GM23248 (cell line): ENCODE measurements around a stretch of chr3.

GRCh38 chr3:18963559-18964037 lies 184.7 kb upstream of the KCNH8 start:
- RAMPAGE, long total RNA: no peak

- RAMPAGE, long total RNA: no peak
These were observed 505 bp upstream of the RAB5A start for GRCh38 chr3:19946414-19946769.

DNA sequence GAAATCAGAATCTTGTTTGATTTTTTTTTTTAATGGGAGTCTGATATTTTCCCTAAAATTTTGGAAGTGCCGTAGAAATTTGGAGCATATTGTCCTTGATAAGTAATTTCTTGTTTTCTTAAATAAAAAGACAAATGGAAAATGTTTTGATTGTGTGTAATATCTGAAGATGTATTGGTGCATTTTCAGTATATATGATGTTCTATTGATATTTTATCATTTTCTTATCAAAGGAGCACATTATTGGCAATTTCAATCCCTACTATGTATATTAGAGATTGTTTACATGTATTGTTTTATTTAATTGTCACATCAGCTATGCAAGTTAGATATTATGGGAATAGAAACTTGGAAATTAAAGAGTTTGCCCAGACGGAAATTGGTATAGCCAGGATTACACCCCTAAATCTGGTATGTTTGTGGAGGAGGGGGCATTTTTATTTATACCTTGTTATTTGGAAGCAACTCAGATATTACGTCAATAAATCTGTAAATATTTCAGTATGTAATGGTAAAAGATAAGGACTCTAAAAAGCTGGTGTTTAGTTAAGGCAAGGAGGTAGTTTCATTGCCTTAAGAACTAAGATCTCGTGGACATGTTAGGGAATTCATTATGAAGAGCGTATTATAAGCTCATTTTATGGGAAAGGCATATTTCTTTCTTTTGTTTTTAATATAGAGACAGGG lies 2.0 kb downstream of the RAB5A start:
- RAMPAGE, long total RNA: no peak

DNA sequence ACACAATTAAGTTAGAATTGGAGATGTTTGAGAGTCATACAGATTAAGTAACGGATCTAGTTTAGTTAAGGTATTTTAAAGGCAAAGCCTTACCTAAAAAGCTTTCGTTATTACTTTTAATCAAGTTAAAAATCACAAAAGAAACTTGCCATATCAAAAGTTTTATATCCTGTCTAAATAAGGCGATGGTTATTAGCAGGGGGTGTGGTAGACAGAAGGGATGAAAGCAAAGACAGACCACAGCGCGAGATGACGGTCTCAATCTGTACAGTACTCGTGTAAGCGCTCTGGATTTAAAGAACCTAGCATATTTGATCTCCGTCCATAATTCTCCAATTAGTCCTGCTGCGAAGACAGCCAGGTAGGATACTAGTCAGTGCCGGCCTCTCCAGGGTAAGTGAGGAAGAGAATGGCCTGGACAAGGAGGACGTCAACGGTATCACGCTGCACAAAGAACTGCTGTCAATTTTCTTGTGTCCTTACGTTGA lies 743 bp downstream of the SGO1 start:
- RAMPAGE, long total RNA: no peak

DNA sequence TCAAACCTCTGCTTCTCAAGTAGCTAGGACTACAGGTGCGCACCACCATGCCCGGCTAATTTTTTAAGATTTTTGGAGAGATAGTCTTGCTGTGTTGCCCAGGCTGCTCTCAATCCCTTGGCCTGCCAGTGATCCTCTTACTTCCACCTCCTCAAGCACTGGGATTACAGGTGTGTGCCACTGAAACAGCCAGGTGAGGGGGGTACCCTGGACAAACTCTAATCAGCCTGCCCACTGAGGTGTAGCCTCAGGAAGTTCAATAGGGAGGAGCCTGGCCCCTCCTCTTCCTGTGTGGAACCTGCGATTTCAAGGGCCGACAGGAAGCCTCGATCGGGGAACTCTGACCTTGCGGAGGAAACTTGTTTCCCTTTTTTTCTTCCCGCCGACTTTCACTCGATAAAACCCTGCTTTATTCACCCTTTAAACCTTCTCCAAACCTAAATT lies 208.5 kb downstream of the ZNF385D start:
- RAMPAGE, long total RNA: no peak

DNA sequence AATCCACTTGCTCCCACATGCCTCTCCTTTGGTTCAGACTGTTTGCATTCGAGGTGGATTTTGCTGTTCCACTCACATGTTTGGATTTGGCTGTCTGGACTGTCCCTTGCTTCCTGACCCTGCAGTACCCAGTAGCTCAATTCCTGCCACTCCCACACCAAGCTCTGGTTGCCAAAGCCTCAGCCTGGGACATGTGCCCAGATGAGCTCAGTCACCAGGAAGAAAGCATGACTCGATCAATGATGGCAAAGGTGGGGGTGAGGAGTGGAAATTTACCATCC lies 45.3 kb downstream of the ZNF385D start:
- RAMPAGE, long total RNA: no peak

GRCh38 chr3:22381508-22382129 lies 630.6 kb upstream of the ZNF385D start:
- RAMPAGE, long total RNA: start-site peak on the plus strand at chr3:22381722-22381763, 923 and 1,951 reads in 2 replicates

DNA sequence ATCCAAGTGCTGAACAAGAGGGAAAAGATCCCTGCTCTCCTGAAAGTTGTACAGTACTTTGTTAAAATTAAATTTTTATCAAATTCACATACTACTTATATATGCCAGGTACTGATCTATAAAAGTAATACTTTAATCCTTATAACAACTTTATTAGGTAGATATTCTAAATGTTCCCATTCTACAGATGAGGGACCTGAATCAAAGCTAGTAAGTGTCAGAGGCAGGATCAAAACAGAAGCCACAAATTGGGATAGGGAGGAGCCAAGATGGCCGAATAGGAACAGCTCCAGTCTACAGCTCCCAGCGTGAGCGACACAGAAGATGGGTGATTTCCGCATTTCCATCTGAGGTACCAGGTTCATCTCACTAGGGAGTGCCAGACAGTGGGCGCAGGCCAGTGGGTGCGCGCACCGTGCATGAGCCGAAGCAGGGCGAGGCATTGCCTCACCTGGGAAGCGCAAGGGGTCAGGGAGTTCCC lies 402.0 kb upstream of the UBE2E2 start:
- RAMPAGE, long total RNA: no peak

DNA sequence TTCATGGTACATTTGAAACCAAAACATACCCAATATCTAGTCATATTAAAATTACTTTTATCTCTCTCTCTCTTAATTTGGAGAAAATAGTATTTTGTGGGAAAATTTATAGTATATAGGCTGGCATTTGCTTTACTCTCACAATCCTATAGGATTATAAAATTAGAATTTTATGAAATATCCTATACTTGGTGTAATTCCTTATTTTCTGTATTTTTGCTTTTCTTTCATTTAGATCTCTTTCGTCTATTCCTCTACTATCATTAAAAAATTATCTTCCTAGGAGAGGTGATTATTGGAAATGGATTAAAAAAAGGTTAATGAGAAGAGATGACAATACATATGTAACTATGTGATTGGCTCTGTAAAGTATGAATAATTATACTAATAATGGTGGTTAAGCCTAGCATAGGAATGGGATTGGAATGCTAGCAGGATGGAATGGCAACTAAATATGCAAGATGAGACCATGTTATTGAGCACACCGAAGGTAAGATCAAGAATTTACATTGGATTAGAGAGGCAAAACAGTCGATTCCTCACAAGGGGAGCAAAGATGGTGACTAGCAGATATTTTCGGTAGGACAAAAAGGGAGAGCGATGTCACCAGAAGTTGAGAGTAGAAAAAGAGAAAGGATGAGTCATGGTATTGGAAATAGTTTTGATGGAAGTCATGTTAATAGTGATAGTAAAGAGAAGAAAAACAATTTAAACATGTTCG lies 54.7 kb downstream of the UBE2E2 start:
- RAMPAGE, long total RNA: no peak

GRCh38 chr3:23945498-23945716 lies 321 bp downstream of the NR1D2 start:
- RAMPAGE, long total RNA: no peak

GRCh38 chr3:23981886-23982257 lies 36.8 kb downstream of the NR1D2 start:
- RAMPAGE, long total RNA: no peak

- RAMPAGE, long total RNA: no peak
These were observed 208.4 kb downstream of the THRB start for GRCh38 chr3:24286394-24286595.

GRCh38 chr3:24373085-24373812 lies 121.4 kb downstream of the THRB start:
- RAMPAGE, long total RNA: no peak

GRCh38 chr3:24480187-24480775 lies 14.4 kb downstream of the THRB start:
- RAMPAGE, long total RNA: no peak

DNA sequence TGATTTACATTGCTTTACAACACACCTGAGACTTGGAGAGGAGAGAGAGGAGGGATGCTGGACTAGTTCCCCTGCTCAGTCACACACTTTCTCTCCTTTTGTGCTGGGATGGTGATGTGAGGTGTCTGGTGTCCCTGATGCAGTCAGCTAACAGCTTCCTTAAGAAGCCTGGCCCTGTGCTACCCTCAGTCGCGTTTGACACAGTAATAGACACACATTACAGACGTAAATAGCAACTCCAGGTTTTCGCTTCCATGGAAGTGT lies 58.8 kb downstream of the RARB start:
- RAMPAGE, long total RNA: no peak

DNA sequence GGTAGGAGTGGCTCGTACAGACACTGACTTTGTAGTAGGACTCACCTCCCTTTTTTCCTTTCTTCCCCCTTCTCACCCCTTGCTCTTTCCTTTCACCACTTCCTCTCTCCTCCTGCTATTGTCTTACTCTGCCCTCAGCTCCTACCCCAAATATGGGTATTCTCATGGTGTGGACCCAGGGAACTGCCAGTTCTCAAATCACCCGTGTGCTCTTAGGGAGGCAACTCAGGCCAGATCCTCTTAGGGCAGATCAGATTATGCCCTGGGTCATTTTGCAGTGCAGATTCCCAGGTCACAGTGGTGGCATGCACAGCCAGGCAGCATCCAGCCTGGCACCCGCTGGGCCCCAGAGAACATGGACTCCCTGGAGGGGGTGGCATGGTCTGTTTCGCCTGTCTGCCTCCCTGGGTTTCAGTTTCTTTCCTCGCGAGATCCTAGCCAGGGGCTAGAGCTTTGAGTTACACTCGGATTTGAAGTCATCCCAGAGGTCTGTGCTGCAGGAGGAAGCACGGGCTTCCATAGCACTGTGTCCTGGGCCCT lies 96.2 kb downstream of the TOP2B start:
- RAMPAGE, long total RNA: no peak

DNA sequence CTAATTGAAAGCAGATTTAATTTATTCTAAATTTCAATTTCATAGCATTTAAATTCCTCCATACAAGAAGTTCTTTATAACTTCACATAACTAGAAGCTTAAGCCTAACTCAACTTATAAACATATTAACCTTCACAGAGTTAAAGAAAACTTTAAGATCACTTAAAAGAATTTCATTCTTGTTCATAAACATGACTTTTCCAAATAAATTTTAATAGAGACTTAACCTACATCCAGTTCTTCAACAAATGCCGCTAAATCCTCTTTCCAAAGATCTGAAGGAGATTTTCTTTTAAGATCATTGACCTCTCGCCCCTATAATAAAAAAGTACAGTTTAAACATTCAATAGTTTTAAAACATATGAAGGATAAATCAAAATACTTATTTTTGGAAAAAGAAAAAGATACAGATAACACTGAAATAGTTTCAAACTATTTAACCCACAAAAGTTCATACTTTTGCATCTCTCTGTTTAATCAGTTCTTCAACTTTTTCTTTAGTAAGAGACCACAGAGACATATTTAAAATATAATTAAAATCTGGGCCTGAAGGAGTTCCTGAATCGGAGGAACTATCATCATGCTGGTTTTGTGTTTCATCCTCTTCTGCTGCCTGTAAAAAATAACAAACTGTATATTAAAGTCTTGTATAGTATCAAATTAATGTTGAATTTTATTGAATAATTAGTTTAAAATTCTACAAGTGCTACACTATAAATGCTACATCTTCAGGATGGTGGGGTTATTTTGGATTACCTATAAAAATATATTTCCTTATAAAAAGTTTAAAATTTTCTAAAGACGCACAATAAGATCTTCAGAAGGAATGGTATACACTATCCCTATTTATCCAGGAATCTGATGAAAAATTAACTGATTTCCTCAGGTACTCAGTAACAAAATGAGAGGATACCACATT lies 49.5 kb downstream of the TOP2B start:
- RAMPAGE, long total RNA: no peak

DNA sequence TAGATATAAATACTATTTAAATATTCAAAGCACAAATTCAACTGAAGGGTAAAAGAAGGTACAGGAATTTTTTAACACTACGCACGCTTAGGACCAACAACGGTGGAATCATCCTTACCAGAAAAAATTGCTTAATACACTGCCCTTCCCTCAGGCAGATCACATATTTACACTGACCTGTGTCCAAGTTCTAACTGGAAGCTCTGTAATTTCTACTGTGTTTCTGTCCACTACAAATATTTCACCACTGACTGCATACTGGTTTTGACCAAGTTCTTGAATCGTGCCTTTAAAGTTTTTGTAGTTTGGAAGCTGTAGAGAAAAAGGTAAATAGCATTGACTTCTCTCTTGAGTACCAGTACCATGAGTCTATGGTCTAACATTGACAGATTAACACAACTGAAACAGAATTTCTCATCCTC lies 44.2 kb downstream of the TOP2B start:
- RAMPAGE, long total RNA: no peak

- RAMPAGE, long total RNA: no peak
These were observed 121.6 kb downstream of the OXSM start for GRCh38 chr3:25911378-25911969.

DNA sequence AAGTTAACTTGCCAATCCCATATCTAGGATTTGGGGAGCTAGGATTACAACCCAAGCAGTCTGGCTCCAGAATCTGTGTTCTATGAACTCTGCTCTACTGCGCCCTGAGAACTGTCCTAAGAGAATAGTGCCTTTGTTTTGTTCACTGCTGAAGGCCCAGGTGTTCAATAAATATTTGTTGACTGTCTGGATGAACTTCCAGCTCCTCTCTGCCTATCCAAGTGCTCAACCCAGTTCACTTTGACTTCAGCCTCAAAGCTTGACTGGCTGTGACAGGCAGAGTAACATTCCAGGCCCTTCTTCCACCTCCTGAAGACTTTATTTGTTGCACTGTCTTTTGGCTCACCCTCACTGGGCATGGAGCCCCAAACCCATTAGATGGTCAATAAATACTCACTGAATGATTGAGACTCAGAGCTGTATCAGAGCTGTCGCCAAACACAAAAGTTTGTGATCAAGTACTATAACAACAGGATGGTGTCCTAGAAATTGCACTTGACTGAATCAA lies 2.9 kb downstream of the NEK10 start:
- RAMPAGE, long total RNA: no peak